ENCODE measurements around the gene PCDH10.

DNA sequence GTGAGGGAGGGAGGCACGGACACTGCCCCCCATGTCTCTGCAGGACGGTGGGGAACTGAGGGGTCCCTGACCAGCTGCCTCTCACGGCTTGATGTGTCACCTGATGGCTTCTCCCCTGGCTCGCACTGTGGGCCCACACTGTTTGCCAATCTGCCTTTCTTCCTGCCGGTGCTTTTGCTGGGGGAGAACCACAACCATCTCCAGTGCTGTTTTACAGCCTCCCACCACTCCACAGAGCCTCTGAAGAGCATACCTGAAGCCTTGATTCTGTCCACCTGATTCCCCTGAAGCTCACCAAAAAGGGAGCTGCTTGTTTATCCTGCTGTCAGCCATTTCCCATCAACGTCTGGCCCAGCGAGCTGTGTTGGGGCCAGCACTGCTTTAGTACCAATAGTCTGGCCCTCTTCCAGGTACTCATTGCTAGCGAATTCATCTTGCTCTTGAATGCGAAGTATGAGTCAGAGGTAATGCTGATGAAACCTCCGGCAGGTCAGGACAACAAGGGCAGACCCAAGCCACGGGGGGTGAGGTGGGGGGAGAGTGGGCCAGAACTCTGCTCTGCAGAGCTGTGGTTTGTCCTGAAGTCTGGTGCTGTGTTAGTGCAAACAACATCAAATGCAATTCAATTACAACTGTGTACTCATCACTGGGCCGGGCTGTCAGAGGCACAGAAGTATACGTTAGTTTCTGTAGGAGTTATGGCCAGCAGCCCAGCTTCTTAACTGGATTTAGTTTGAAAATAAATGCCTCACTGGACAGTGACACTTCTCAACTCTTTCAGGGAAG lies 208.2 kb upstream of the JADE1 start:
- PRO-cap = no peak

- PRO-cap = bidirectional peak, plus-strand start at chr4:128811292, minus-strand start at chr4:128811340
These were observed 1.5 kb downstream of the JADE1 start for GRCh38 chr4:128810914-128811582.

GRCh38 chr4:128871767-128872484 lies 62.4 kb downstream of the JADE1 start:
- PRO-cap = no peak

GRCh38 chr4:128943029-128943317 lies 133.5 kb downstream of the JADE1 start:
- PRO-cap = no peak

- PRO-cap = no peak
These were observed 138.9 kb downstream of the JADE1 start for GRCh38 chr4:128948316-128948790.

DNA sequence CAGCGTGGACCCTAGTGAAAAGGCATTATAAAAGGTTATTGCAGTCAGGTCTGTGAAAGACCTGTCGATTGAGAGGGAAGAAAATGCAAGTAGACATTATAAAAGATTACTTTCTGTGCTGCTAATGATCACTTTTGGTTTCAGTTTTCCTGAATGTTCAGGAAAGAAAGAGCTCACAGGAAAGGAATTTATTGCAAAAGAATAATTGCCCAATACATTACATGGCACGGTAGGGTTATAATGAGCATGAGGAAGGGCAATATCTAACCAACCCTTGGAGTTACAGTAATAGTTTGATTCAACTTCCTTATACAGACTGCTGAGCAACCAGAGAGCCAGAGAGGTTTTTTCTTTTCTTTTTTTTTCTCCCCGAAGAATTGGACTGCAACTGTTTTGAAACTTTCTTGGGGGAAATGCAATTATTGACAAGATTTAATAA lies 246.9 kb downstream of the C4orf33 start:
- PRO-cap = no peak

GRCh38 chr4:133147732-133148286 lies 1.3 kb upstream of the PCDH10 start:
- PRO-cap = no peak

DNA sequence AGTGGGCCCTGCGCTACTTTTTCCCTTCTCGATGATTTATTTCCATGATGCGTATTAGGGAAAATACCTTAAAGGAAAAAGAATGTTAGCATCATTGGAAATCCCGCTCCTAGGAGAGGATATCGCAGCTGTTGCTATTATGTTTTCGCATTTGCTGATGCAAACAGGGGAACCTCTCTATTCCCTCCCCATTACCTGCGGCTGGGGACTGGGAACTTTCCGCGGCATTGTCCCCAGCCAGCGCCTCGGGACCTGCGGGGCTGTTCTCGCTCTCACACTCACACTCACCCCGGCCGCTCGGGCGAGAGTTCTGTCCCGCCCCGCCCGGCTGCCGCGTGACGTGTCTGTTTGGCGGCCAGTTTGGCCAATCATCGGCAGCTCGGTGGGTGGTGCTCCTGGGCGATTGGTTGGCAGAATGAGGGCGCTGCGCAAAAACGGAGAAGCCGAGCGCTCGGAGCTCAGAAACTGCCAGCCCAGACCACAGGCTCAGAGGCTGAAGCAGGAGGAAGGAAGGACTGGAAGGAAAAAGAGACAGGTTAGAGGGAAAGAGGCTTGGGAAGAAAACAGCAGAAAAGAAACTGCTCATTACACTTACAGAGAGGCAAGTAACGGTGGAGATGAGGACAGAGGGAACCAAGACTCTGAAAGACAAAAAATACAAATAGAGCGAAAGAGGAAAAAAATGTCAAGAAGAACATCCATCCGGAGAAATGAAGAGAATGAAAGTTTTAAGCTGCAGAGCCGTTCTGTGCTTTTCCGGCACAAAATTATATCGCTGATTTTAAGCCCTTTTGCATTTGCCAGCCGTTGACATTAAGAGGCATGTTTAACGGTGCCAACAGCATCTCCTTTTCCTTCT lies at the start of gene PCDH10:
Gene PCDH10, plus strand, starts transcription at position 461 of the 859 bp plus-strand sequence.
- PRO-cap = bidirectional peak, plus-strand start at position 461 of the sequence, minus-strand start at position 282 of the sequence

GRCh38 chr4:133151295-133151855 lies 2.3 kb downstream of the PCDH10 start:
- PRO-cap = no peak

DNA sequence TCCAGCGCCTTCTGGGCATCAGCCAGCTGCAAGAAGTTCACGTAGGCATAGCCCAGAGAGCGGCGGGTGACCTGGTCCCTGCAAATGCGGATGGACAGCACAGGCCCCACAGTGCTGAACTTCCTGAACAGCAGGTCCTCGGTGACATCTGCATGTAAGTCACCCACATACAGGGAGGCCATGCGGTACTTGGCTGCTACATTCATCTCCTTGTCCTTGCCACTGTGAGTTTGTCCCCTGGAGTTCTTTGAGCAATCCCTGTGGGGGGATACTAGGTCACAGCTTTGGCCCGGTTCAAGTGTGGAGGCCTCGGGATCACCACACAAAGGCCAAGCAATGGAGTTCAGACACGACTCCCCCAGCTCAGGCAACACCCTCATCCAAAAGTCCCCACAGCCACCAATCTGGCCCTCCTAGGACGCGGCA lies 762 bp downstream of the PABPC4L start:
- PRO-cap = no peak

DNA sequence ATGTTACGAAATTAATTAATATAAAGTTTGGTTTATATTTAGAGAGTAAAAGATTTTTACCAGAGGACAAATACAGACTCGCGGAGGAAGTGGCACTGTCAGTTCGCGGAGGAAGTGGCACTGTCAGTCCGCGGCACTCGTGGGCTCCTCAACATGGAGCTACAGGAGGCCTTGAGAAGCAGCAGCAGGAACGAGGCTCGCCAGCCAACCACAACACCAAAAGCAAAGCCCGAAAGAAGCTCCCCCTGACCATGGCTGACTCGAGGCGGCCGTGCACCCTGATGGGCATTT lies 125.3 kb upstream of the PABPC4L start:
- PRO-cap = no peak

DNA sequence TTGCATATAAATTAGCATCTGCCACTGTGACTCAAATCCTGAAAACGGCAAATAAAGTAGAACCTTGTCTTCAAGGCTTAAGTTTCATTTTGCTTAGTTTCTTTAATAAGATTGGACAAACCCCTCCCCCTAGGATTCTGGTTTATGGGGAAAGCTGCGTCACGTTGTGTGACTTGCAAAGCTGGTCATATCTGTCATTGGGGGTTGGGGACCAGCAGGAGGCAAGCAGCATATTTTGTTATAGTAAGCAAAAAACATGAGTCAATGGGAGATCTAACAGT lies 407.3 kb downstream of the PCDH18 start:
- PRO-cap = no peak

DNA sequence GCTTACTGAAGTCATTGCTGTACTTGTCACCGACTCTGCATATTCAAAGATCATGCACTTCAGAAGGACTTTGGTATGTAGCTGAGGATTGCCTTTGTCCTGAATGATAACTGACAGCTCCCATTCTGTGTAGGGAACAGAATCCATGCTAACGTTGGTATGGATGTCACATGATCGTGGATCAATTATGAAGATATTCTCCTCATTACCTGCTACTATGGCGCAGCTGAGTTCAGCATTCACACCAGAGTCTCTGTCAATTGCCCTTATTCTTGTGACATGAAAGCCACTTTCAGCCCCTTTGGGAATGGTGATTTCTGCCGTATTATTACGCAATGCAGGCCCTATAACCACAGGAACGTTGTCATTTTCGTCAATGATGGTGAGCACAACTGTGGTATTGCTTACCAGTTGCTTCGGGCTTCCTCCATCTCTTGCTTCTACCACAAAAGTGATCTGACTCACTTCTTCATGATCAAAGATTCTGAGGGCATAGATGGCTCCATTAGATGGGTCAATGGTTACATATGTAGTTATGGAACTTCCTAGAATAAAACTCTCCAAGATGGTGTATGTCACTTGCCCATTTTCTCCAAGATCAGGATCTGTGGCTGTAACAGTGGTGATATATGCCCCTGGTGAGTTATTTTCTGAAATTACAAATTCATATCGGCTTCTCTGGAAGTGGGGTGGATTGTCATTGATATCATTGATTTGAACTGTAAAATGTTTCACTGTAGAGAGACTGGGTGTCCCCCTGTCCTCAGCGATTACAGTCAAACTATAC lies 2.1 kb downstream of the PCDH18 start:
- PRO-cap = no peak

DNA sequence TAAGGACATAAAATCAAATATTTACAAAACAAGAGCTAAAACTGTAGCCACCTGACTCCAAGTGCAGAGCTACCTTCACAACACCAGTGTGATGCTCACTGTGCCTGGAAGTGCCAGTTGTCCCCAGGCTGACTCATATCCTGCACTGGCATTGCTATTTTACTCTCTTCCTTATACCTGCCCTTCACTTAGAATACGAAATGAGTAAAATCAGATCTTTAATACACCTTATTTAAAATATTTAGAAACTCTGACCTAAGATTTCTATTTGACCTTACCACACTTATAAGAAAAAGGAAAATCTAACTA lies 39.4 kb downstream of the SLC7A11 start:
- PRO-cap = no peak

GRCh38 chr4:138222321-138223017 lies 19.7 kb downstream of the SLC7A11 start:
- PRO-cap = no peak

DNA sequence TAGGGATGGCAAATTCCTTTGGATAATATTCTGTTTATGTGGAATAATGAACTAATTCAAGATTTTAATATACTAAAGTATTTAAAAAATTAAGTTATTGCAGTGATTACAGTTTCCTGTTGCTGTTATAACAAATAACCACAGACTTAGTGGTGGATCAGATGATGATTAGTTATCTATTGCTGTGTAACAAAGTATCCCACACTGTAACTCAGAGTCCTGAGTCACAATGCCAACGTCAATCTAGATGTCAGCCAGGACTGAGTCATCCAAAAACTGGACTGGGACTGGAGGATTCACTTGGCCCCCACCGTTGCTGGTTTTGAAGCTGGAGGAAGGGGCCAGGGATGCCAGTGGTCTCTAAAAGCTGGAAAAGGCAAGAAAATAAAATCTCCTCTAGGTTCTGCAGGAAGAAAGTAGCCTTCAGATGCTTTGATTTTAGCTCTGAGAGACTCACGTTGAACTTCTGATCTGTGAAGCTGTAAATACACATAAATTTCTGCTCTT lies 148.2 kb upstream of the SLC7A11 start:
- PRO-cap = no peak

DNA sequence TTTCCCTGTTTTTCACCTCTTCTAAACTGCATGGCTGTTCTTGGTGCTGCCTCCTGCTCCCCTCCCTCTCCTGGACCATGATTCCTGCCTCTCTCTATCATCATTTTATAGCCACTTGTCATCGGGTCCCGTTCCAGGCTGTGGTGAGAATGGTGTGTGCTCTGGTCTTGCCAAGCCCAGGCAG lies 333.1 kb upstream of the NOCT start:
- PRO-cap = no peak

GRCh38 chr4:138773337-138773802 lies 242.2 kb upstream of the NOCT start:
- PRO-cap = no peak

GRCh38 chr4:138910446-138911434 lies 104.8 kb upstream of the NOCT start:
- PRO-cap = unidirectional peak, plus-strand start at chr4:138911251

DNA sequence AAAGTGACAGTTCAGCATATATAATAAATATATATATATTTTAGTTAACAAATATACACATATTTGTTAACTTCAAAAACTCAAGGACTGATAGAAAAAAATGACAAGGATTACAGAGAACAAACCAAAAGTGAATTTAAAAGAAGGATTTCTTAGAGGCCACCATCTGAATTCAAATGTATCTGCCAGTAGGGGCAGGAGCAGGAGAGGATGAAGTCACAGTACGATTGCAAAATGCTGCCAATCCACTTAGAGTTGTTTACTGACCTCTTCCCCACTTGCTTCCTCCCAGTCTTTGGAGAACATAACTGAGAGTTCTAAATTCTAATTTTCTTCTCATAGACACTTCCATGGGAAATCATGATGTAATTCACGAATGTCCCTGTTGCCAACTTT lies 33.8 kb upstream of the NOCT start:
- PRO-cap = no peak

Measured in vermiform appendix (tissue), 1 donor.